ENCODE measurements around a stretch of chr10.

DNA sequence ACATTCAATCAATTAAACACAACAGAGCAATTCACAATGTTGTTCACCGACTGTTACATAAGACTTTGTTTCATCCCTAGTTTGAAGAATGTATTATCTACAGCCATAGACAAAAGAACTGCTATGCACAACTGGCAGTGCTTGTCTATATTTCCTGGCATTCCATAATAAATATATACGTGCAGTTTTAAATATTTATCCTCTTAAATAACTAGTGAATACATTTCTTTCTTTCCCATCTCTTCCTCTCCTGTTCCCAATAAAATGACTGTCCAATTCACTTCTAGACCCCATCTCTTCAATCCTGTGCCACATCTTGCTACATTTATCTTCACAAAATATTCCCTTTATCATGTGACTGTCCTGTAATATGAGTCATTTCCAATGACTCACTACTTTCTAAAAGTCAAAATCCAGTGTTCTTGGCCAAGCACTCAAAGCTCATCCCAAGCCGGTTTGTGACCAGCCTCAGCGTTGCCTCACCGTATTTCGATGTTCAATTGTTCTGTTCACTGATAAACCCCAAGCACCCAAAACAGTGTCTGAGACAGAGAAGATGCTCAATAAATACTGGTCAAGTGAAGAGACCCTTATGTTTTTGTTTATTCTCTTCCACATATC, 104.8 kb downstream of the PARD3 start:
- RRBS, result no CpG with 5 or more reads among the region's 6 CpGs
CAGE:
- cytosol, long polyA plus RNA, result no peak
- long polyA plus RNA, result no peak
- nucleus, long polyA plus RNA, result no peak

GRCh38 chr10:34842032-34842373, 26.9 kb upstream of the PARD3 start:
- RRBS, result no CpG with 5 or more reads among the region's 3 CpGs
CAGE:
- cytosol, long polyA plus RNA, result no peak
- long polyA plus RNA, result no peak
- nucleus, long polyA plus RNA, result no peak

GRCh38 chr10:35191258-35191958, 64.8 kb downstream of the CREM start:
- RRBS, result no CpG with 5 or more reads among the region's 5 CpGs
CAGE:
- cytosol, long polyA plus RNA, result no peak
- long polyA plus RNA, result no peak
- nucleus, long polyA plus RNA, result no peak

- RRBS, result no CpG with 5 or more reads among the region's 15 CpGs
CAGE:
- cytosol, long polyA plus RNA, result no peak
- long polyA plus RNA, result no peak
- nucleus, long polyA plus RNA, result no peak
Measured at GRCh38 chr10:35212633-35213360, 86.2 kb downstream of the CREM start.

DNA sequence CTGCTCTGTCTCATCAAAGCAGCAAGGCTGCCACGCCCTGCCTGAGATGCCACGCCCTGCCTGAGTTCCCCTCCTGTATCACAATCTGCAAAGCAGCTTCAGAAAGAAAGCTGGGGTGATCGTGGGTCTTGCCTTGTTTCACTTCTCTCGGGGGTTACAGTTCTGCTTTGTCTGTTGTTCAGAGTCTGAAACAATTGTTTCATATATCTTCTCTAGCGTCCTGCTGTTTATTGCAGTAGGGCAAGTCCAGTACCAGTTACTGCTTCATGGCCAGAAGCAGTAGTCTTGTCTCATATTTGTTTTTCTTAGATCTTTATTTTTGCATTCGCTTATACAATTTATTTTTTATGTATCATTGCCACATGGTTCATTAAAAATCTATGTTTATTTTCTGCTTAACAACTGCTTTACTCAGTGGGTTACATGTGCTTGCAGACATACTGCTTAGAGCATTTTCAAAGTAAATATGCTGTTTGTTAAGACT, 36.0 kb upstream of the CCNY start:
- RRBS, result no CpG with 5 or more reads among the region's 6 CpGs
CAGE:
- cytosol, long polyA plus RNA, result no peak
- long polyA plus RNA, result no peak
- nucleus, long polyA plus RNA, result no peak

DNA sequence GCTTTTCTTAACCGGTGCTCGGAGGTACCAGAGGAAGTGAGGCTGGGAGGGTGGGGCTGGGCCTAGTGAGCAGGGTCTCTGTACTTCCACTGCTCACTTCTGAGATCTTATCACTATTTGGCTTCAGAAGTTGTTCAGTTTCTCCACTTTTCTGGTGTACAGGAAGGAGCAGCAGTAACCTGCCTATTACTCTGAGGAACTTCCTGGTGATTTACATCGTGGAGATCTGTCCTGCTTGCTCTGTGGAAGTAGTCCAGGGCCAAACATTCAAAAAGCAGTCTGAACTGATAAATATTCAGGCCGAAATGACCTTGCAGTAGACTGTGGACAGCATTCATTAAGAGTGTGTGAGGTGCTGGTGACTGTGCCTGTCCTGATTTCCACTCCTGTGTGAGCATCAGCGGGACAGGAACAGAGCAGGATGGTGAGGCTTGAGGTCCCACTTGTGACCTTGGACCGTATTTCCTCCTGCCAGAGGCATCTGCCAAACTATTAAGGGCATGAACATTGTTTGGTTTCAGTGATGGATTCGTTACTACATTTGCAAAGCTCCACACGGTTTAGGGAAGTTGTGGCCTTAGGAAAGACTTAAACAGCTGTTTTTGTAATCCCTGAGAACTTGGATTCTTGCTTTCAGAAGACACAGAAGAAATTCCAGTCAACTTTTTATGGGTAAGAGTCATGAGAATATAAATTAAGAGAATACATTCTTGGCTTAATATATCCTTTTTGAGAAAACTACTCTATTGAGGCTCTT, 32.7 kb downstream of the CCNY start:
- RRBS, result no CpG with 5 or more reads among the region's 8 CpGs
CAGE:
- cytosol, long polyA plus RNA, result no peak
- long polyA plus RNA, result no peak
- nucleus, long polyA plus RNA, result no peak

GRCh38 chr10:35408485-35409661, 72.6 kb downstream of the CCNY start:
- RRBS, result no CpG with 5 or more reads among the region's 7 CpGs
CAGE:
- cytosol, long polyA plus RNA, result no peak
- long polyA plus RNA, result no peak
- nucleus, long polyA plus RNA, result no peak

DNA sequence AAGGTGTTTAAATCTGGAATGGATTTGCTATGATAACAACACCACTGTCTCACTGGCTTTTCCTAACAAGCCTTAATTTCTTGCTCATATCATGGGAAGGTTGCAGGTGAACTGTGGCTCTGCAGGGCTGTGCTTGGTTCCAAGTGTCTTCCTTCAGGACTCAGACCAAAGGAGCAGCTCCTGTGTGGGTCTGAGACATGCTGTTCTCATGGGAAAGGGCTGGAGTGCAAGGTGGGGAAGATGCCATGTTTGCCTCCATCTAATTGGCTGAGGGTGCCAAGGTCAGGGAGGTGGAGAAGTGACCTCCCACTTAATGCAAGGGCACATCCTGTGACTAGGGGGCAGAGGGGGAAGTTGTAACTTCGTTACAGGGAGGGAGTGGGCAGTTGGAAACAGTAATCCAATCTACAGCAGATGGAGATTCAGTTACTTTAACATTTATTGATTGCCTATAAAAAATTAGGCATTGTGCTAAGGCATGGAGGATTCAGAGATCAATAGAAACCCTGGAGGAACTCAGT, 75.6 kb downstream of the CCNY start:
- RRBS, result no CpG with 5 or more reads among the region's 1 CpG
CAGE:
- cytosol, long polyA plus RNA, result no peak
- long polyA plus RNA, result no peak
- nucleus, long polyA plus RNA, result start-site peak on the plus strand centred at position 352 of the sequence, 125 bp wide, 17 reads

DNA sequence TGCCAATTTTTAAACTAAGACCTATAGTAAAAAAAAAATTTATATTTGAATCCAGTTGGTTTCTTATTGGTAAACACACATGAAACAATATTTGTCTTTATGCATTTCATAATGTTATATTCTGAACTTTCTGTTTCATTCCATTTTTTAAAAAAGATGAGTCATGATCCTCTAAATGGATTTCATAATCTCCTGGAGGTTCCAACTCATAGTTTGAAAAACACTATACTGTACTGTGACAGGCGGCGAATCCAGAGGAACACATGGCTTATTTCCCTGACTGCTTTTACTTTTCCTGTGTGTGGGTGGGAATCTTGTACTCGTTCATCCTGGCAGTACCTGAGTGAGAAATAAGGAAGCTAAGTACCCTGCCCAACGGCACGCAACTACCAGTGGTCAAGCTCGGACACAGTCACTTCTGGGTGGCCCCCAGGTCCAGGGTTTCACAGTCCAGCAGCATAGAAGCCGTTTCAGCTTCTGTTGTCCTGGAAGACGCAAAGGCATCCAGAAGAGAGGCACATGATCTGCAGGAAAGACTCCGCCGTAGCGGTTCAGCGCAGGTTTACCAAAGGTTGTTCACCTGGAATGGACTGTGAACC, 117.6 kb downstream of the CCNY start:
- RRBS, result no CpG with 5 or more reads among the region's 12 CpGs
CAGE:
- cytosol, long polyA plus RNA, result no peak
- long polyA plus RNA, result no peak
- nucleus, long polyA plus RNA, result no peak

- RRBS, result no CpG with 5 or more reads among the region's 6 CpGs
CAGE:
- cytosol, long polyA plus RNA, result no peak
- long polyA plus RNA, result no peak
- nucleus, long polyA plus RNA, result no peak
Measured at GRCh38 chr10:35462380-35463026, 126.2 kb downstream of the CCNY start.

DNA sequence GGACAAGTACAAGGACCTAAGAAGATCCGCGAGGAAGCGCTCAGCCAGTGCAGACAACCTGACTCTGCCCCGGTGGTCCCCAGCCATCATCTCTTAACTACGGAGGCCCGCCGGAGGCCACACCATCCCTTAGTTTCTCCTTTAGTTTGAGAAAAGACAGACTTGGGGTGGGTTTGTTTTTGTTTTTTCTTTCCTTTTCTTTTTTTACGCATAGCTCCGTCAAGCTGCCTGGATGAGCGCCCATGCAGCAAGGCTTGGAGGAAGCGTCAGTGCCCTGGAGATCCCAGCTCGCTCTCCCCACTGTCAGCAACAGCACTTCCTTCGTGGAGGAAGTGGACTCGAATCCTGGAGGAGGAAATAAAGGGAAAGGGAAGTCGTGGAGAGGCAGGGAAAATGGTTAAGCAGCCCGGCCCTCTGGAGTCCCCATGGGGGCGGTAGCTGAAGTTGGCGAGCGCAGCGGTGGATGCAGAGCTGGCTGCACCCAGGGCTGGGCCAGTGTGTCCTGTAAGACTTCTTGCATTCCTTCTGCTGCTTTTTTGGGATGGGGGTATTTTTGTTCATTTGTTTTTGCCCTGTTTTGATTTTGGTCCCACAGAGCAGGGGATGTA, 36.0 kb upstream of the GJD4 start:
- RRBS, result no CpG with 5 or more reads among the region's 20 CpGs
CAGE:
- cytosol, long polyA plus RNA, result no peak
- long polyA plus RNA, result no peak
- nucleus, long polyA plus RNA, result no peak

DNA sequence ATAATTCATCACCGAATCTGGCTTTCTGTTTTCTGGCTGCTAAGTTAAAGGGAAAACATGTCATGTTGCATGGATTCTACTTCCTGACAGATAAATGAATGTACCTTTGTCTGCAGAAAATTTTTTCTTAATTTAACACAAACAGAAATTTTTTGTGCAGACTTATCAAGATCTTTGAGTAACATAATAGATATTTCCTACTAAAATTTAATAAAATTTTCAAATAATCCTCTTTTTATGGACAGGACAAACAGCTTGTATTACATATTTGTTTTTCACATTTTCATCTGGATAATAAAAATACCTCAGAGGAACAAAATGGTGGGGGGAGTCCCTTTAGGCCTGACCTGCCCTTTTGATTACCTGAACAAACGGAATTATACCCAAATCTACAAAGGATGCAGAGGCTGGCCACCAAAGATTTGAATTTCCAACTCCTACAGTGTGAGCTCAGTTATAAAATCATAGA, 636.9 kb upstream of the FZD8 start:
- RRBS, result no CpG with 5 or more reads among the region's 2 CpGs
CAGE:
- cytosol, long polyA plus RNA, result no peak
- long polyA plus RNA, result no peak
- nucleus, long polyA plus RNA, result no peak

DNA sequence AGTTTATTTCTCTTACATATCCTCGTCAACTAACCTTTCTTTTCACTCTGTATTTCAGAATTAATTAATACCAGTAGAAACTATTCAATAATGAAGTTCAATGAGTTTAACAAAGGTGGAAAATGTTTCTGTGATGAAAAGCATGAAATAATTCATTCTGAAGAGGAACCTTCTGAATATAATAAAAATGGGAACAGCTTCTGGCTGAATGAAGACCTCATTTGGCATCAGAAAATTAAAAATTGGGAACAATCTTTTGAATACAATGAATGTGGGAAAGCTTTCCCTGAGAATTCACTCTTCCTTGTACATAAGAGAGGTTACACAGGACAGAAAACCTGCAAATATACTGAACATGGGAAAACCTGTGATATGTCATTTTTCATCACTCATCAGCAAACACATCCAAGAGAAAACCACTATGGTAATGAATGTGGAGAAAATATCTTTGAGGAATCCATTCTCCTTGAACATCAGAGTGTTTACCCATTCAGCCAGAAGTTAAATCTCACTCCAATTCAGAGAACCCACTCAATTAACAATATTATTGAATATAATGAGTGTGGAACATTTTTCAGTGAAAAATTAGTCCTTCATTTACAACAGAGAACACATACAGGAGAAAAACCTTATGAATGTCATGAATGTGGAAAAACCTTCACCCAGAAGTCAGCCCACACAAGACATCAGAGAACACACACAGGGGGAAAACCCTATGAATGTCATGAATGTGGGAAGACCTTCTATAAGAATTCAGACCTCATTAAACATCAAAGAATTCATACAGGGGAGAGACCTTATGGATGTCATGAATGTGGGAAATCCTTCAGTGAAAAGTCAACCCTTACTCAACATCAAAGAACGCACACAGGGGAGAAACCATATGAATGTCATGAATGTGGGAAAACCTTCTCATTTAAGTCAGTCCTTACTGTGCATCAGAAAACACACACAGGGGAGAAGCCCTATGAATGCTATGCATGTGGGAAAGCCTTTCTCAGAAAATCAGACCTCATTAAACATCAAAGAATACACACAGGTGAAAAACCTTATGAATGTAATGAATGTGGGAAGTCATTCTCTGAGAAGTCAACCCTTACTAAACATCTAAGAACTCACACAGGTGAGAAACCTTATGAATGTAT, 23.6 kb downstream of the ZNF37A start:
- RRBS, result no CpG with 5 or more reads among the region's 2 CpGs
CAGE:
- cytosol, long polyA plus RNA, result no peak
- long polyA plus RNA, result no peak
- nucleus, long polyA plus RNA, result no peak

DNA sequence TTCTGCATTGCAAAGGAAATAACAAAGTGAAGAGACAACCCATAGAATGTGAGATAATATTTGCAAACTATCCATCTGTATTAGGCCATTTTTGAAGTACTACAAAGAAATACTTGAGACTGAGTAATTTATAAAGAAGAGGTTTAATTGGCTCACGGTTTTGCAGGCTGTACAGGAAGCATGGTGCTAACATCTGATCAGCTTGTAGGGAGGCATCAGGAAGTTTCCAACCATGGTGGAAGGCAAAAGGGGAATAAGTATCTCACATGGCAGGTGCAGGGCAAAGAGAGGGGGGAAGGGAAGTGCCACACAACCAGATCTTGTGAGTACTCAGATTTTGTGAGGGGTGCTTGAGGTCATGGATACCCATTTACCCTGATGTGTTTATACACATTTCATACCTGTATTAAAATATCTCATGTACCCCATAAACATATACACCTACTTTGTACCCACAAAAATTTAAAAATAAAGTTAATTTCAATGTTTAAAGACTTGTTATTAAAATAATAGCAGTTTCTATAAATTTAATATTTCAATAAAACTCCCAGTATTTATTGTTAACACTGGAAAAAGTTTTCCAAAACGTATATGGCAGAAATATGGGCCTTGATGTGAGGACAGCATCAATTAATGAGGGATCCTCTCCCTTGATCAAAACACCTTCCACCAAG, 28.8 kb downstream of the ZNF37A start:
- RRBS, result no CpG with 5 or more reads among the region's 2 CpGs
CAGE:
- cytosol, long polyA plus RNA, result no peak
- long polyA plus RNA, result no peak
- nucleus, long polyA plus RNA, result no peak

DNA sequence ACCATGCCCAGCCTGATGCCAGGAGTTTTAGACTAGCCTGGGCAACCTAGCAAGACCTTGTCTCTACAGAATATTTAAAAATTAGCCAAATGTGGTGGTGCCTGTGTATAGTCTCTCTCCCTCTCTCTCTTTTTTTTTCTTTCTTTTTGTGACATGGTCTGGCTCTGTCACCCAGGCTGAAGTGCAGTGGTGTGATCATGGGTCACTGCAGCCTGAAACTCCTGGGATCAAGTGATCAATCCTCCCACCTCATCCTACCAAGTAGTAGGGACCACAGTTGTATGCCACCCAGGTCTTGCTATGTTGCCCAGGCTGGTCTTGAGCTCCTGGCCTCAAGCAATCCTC, 340.3 kb downstream of the ZNF37A start:
CAGE:
- cytosol, long polyA plus RNA, result no peak
- long polyA plus RNA, result no peak
- nucleus, long polyA plus RNA, result no peak

- RRBS, result no CpG with 5 or more reads among the region's 13 CpGs
CAGE:
- cytosol, long polyA plus RNA, result no peak
- long polyA plus RNA, result no peak
- nucleus, long polyA plus RNA, result no peak
Measured at GRCh38 chr10:42769598-42770205, 12.9 kb upstream of the BMS1 start.

GRCh38 chr10:42792586-42793206, 10.1 kb downstream of the BMS1 start:
- RRBS, result no CpG with 5 or more reads among the region's 8 CpGs
CAGE:
- cytosol, long polyA plus RNA, result no peak
- long polyA plus RNA, result no peak
- nucleus, long polyA plus RNA, result no peak

- RRBS, result 5% methylated on average over 4 of the region's 42 CpGs
CAGE:
- cytosol, long polyA plus RNA, result no peak
- long polyA plus RNA, result no peak
- nucleus, long polyA plus RNA, result start-site peak on the plus strand at chr10:42951728-42951786, 10 reads
Measured at GRCh38 chr10:42951461-42952286, 125.2 kb upstream of the RET start.

- RRBS, result no CpG with 5 or more reads among the region's 6 CpGs
CAGE:
- cytosol, long polyA plus RNA, result no peak
- long polyA plus RNA, result no peak
- nucleus, long polyA plus RNA, result no peak
Measured at GRCh38 chr10:43101120-43101563, 24.3 kb downstream of the RET start.

- RRBS, result no CpG with 5 or more reads among the region's 4 CpGs
CAGE:
- cytosol, long polyA plus RNA, result no peak
- long polyA plus RNA, result no peak
- nucleus, long polyA plus RNA, result no peak
Measured at GRCh38 chr10:43140235-43141016, 2.2 kb downstream of the CSGALNACT2 start.

All from H1 (cell line).